GM23338 (cell line): ENCODE results near the genes SLC45A2 and AGXT2.

- PRO-cap = no peak
- RAMPAGE, long total RNA = no peak
These were observed 146.4 kb downstream of the GOLPH3 start for GRCh38 chr5:32027258-32028520.

- PRO-cap = unidirectional peak, plus-strand start at chr5:32031207
- RAMPAGE, long total RNA = no peak
These were observed 143.1 kb downstream of the GOLPH3 start for GRCh38 chr5:32031103-32031326.

- PRO-cap = no peak
- RAMPAGE, long total RNA = no peak
These were observed 59.7 kb upstream of the GOLPH3 start for GRCh38 chr5:32233421-32234642.

- PRO-cap = no peak
- RAMPAGE, long total RNA = no peak
These were observed 61.5 kb downstream of the MTMR12 start for GRCh38 chr5:32251375-32251583.

GRCh38 chr5:32713289-32714546 lies 2.6 kb downstream of the NPR3 start:
- PRO-cap = no peak
- RAMPAGE, long total RNA = no peak

- PRO-cap = no peak
- RAMPAGE, long total RNA = start-site peak on the plus strand at chr5:33162155-33162171, 69 and 46 reads in 2 replicates
These were observed 278.9 kb upstream of the TARS1 start for GRCh38 chr5:33161857-33162251.

- PRO-cap = unidirectional peak, plus-strand start at chr5:33446546
- RAMPAGE, long total RNA = no peak
These were observed 5.6 kb downstream of the TARS1 start for GRCh38 chr5:33446457-33446656.

- PRO-cap = no peak
- RAMPAGE, long total RNA = no peak
These were observed 205.5 kb downstream of the ADAMTS12 start for GRCh38 chr5:33686145-33686860.

DNA sequence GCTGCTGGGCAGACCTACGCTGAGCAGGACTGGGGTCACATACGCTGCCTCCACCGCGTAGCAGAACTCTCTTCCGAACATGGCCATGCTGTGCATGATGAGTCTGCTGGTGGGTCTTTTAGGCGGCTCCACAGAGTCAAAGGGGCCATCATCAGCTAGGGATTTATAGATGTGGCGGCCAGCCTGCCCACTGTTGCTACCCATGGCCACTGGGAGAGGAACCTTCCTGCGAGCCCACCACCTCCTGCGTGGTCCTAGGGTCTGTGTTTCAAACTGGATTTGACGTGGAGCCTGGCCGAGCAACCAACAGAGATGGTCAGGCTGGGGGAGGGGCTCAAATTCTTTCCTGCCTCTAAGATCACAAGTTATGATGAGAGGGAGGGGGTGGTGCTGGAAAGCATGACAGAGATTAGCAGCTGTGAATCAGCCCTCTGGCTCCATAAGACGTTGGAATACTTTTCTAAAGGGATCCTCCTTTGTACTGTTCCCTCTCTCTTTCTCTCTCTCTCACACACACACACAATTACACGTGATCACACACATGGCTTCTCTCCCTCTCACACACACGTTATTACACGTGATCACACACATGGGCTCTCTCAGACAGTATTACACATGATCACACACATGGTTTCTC lies at the start of gene SLC45A2:
SLC45A2 (minus strand) TSS at position 314 of the 637 bp plus-strand sequence.
- PRO-cap = no peak
- RAMPAGE, long total RNA = no peak

DNA sequence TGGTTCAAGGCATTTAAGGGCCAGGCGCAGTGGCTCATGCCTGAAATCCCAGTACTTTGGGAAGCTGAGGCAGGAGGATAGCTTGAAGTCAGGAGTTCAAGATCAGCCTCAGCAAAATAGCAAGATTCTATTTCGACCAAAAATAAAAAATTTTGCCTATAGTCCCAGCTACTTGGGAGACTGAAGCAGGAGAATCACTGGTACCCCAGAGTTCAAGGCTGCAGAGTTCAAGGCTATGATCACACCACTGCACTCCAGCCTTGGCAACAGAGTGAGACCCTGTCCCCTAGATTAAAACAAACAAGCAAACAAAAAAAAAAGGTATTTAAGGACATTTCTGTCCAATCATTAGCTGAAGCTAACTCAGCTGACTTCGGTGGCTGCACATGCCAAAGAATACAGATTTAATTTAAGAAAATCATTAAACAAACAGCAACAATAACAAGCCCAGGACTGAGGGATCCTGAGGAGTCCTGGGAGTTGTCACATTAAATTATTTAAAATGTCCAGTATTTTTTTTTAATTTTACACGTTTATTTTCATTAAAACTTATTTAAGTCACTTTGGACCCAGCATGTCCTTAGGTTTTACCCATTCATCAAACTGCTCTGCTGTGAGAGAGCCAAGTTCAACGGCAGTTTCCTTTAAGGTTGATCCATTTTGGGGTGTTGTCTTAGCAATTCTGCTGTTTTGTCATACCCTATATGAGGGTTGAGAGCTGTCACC lies 11.2 kb downstream of the AMACR start:
- PRO-cap = no peak
- RAMPAGE, long total RNA = no peak

DNA sequence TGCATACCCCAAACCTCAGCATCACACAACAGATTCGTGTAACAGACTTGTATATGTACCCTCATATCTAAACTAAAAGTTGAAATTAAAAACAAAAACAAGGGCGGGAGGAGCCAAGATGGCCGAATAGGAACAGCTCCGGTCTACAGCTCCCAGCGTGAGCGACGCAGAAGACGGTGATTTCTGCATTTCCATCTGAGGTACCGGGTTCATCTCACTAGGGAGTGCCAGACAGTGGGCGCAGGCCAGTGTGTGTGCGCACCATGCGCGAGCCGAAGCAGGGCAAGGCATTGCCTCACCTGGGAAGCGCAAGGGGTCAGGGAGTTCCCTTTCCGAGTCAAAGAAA lies 104.7 kb upstream of the C1QTNF3 start:
- PRO-cap = unidirectional peak, plus-strand start at position 94 of the sequence
- RAMPAGE, long total RNA = no peak

- PRO-cap = no peak
- RAMPAGE, long total RNA = no peak
These were observed 202.6 kb upstream of the C1QTNF3 start for GRCh38 chr5:34245627-34246086.

GRCh38 chr5:34583005-34583516 lies 73.1 kb upstream of the RAI14 start:
- PRO-cap = no peak
- RAMPAGE, long total RNA = no peak

DNA sequence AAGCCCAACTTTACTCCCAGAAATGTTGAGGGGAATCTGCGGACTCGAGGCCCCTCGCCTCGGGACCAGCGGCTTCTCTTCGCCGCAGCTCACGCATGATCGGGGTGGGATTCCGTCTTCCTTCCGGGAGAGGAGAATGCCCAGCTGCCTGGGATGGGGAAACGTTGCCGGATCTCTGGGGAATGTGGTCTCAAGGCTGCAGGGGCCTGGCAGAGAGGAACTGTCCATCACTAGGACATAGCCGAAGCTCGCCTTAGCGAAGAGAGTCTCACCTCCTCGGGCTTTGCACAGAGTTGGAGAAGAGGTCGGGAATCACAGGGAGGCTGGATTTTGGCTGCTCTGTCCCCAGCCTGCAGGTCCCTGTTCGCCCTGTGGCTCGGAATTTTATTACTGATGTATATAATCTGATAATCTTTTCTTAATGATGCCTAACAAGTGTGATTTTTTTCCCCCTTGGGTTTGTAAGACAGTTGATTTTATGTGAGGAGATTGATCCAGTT lies 1.4 kb downstream of the RAI14 start:
- PRO-cap = no peak
- RAMPAGE, long total RNA = no peak

DNA sequence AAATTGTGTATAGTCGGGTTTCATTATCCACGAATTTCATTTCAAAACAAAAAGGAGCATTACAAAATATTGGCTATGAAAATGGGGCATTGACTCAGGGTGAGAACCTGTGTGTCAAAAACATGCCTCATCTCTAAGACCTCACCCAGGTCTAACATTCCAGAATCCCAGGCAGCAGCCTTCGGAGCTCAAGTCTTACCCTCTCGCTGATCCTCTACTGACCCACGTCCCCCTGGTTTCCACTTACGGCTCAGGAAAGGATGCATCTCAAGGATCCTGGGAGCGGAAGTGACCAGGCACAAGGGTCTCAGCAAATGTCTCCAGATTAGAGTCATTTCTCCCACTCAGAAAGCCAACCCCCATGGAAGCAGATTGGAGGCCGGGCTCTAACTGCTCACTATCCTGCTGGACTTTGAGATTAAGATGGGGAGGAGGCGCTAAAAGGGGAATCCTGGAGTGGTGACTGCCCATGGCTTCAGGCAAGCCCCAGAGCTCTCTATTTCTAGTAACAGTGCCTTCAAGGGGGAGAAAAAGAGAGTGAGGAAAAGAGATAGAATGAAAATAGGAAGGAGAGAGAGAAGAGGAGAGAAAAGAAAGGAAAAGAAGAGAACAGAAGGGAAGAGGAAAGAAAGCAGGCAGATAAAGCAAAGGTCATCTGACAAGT lies at the start of gene AGXT2:
AGXT2 (minus strand) TSS at position 392 of the 664 bp plus-strand sequence.
- PRO-cap = no peak
- RAMPAGE, long total RNA = no peak

DNA sequence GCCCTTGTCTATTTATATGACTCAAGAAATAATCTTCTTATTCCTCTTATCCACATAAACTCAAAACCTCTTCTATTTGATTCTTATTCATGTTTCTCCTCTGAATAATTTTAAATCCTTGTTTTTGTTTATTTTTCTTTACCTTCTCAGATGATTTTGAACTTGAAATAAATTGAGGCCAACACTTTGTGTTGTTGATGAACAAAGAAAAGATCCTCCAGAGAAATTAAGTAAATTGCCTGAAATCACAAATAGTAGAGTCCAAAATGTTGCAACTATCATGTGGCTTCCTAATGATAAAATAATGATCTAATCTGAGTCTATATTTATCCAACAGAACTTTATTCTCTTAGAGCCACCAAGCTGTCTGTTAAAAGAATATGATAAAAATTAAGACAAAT lies 132.3 kb upstream of the SPEF2 start:
- PRO-cap = no peak
- RAMPAGE, long total RNA = no peak

DNA sequence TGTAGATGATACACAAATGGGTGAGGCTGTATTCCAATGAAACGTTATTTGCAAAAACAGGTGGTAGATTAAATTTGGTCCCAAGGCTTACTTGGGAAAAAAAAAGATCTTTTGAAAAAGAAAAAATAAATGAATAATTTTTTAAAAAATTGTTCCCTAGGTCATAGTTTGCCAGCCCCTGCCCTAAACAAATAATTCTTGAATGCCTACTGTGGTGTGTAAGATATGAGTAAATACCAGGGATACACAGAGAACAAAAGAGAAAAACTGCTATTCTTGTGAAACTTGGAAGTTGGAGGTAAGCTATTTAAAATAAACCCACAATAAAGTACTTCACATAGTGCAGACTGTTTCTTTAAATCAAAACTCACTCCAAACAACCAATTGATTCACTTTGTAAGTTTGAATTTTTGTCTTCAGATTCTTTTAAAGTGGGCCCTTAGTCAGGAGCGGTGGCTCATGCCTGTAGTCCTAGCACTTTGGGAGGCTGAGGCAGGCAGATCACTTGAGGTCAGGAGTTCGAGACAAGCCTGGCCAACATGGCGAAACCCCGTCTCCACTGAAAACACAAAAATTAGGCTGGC lies 727 bp upstream of the IL7R start:
- PRO-cap = no peak
- RAMPAGE, long total RNA = no peak

- PRO-cap = bidirectional peak, plus-strand start at chr5:36241352, minus-strand start at chr5:36241114
- RAMPAGE, long total RNA = no peak
These were observed 701 bp downstream of the NADK2 start for GRCh38 chr5:36240722-36241725.

DNA sequence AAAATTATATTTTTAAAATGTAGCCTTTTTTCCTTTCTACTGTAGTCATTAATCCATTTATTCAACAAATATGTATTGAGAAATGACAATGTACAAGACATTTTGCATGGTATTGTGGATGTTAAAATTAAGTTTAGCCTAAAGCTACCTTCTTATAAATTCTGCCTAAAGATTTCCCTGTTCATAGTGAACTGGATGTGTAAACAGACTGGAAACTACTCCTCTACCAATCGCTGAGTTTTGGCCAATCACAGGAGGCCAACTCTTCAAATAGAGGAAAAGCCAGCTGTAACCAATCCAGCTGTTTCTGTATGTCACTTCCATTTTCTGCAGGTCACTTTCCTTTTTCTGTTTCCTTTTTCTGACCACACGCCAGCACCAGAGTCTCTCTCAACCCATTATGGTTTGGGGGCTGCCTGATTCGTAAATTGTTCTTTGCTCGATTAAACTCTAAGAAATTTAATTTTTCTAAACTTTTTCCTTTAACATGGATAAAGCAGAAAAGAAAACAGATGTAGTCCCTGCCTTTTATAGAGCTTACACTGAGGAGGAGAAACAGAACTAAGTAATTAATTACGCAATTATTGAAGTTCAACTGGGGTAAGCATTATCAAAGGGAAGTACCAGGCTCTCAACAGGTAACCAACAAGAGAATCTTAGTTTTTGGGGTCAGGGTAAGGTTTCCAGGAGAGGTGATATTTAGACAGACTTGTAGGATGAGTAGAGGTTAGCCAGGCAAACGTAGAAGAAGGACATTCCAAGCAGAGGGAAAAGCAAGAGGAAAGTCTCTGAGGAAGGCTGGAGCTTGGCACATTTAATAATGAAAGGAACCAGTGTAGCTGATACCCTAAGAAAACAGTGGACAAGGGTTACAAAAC lies 27.7 kb downstream of the RANBP3L start:
- PRO-cap = no peak
- RAMPAGE, long total RNA = no peak

GRCh38 chr5:36521824-36522192 lies 84.6 kb upstream of the SLC1A3 start:
- PRO-cap = no peak
- RAMPAGE, long total RNA = no peak